Cardiac fibroblast (primary cell): ENCODE data around the gene CTRB2.

- RRBS: no CpG with 5 or more reads among the region's 10 CpGs
Measured at GRCh38 chr16:73056755-73057370, 8.9 kb upstream of the ZFHX3 start.

DNA sequence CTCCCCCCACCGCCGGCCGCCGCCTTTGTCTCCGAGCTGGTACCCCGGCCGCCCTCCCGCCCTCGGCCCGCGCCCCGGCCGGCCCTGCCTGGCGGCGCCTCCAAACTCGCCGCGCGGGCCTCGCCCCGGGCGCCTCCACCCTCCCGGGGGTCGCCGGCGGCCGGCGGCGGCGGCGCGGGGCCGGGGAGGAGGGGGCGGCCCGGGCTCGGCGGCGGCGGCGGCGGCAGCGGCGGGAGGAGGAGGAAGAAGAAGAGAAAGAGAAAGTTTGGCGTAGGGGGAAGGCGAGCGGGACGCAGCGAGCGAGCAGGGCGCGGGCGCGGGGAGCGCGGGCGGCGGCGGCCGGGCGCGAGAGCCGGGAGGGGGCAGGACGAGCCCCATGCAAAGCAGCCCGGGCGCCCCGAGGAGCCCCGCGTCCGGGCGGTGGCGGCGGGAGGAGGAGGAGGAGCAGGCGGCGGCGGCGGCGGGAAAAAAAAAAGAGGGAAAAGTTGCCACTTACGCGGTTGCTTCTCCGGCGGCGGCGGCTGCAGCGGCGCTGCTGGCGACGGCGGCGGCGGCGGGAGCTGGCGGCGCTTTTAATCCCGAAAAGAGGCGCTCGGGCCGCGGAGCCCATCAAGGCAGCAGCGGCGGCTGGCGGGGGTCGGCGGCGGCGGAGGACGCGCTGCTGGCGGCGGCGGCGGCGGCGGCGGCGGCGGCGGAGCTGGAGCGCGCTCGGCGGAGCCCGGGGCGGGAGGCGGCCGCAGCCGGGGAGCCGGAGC, 10.3 kb upstream of the ZFHX3 start:
- RRBS: 2% methylated on average over 18 of the region's 127 CpGs

DNA sequence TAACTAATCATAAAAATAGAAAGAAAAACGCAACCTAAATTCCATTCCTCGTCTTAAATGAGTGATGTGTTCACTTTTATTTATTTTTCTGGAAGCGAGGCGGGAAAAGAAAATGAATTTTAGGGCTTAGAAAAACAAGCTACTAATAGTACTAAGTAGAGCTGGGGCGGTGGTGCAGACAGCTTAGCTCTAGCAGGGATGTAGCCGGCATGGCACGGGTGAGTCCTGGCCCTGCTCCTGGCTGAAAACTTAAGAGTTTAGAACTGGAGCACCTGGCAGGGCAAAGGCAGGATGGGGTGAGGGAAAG, 45.8 kb upstream of the ZFHX3 start:
- RRBS: no CpG with 5 or more reads among the region's 7 CpGs

GRCh38 chr16:73142849-73143575, 95.1 kb upstream of the ZFHX3 start:
- RRBS: no CpG with 5 or more reads among the region's 11 CpGs

DNA sequence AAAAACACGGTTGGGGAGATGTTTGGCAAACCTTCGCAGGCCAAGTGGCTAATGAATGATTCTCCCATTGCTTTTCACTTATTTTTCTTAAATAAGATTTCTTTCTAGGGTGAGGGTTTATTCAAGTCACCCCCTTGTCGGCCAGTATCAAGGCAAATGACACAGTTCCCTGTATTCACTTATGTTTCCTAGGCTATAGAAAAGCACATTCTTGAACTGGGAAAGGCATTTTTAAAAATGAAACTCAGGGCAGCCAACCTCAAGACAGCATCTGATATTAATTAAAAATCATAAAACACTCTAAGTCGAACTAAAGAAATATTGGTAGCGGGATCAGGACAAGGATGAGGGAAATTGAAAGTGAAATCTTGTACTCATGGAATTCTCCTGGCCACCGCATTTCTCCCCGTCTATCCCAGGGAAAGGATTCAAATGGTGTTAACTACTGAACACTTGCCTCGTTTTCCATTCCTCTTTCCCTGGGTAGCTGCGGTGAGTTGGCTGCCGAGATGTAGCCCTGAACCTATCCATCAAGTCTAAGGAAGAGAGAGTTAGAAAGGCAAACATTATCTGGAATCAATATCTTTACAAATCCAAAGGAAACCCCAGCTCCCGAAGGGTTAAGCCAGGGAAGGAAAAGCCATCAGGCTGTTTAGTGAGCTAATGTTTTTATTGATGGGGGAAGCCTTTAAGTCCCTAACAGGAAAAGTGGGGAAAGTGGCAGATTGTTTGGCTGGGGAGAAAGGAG, 96.1 kb upstream of the ZFHX3 start:
- RRBS: no CpG with 5 or more reads among the region's 11 CpGs

- RRBS: no CpG with 5 or more reads among the region's 9 CpGs
Measured at GRCh38 chr16:73173336-73173647, 125.4 kb upstream of the ZFHX3 start.

- RRBS: no CpG with 5 or more reads among the region's 17 CpGs
Measured at GRCh38 chr16:73483463-73484052, 435.6 kb upstream of the ZFHX3 start.

GRCh38 chr16:73949730-73950111, 346.9 kb upstream of the PSMD7 start:
- RRBS: no CpG with 5 or more reads among the region's 3 CpGs

DNA sequence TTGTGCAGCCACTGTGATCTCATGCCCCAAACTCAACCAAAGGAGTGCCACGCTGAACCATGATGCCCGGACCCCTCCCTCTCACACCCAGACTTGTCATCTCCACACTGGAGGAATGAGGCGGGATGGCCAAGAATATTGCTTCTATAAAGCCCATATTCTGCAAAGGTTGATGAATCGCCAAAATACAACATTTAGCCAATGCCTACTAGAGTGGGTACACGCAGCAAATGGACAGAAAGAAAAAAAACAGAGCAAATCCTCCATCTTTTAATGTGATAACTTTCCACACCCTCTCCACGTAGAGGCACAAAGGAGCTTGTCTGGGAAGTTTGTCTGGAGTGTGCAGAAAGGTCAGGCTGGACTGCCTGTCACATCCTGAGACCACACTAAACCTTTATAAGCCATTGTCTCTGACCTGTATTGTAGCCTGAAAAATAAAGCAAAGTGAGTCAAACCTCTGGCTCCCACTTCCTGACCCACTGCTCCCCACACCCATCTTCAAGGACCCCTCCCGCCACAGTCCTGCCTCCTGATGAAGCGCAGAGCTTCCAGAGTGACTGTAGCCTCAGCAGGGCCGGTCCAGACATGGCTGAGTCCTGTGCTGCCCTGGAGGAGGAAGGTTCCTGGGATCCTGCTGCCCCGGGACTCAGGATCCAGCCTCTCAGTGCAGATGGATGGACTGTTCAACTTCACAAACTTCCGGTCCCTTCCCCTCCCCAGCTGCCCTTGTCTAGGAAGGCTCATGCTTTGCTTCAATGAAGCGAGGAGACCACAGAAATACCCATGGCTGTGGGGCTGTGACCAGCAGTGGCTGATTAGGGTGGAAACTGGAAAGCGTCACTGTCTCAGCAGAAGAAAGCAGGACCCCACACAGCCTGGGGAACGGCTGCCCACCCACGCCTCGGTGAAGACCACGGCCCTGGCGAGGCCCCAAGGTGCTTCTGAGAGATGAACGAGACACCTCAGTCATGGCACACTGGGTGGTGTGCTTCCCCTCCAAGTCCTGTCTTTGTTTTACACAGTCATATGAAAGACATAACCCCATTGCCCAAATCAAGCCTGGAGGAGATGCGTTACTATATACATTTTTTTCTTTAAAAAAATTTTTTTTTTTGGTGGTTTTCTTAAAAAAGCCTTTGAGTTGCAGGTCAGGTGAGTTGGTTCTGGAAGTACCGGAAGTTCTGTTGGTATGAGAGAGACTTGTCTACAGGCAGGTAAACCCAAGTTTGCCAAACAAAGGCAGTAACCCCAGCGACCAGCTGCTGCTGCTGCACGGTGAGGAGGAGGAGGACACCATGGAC, 30.9 kb upstream of the CLEC18B start:
- RRBS: 63% methylated on average over 3 of the region's 23 CpGs

DNA sequence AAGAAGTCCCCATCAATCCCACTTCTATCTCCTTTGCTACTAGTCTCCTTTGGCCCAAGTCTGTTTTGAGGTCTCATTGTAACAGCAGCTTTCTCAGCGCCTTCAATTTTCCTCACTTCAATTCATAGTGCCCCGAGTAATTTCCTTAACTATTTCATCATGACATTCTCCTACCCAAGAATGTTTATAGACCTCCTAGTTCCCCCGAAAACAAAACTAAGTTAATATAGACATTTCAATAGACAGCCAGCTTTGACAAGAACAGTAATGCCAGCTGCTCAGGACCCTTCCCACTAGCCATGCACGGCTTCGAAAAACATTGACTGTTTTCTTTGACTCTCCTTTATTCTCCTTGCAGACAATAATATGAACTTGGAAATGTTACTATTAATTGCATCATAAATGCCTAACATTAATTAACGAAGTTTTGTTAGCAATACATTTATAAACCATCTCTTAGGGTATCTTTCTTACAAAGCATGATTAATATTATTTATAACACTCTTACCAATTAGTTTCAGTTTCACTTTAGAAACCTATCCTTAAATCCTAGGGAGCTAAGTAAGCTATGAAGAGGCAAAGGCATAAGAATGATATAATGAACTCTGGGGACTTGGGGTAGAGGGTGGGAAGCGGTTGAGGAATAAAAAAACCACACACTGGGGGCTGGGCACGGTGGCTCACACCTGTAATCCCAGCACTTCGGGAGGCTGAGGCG, 22.8 kb downstream of the GLG1 start:
- RRBS: no CpG with 5 or more reads among the region's 10 CpGs

DNA sequence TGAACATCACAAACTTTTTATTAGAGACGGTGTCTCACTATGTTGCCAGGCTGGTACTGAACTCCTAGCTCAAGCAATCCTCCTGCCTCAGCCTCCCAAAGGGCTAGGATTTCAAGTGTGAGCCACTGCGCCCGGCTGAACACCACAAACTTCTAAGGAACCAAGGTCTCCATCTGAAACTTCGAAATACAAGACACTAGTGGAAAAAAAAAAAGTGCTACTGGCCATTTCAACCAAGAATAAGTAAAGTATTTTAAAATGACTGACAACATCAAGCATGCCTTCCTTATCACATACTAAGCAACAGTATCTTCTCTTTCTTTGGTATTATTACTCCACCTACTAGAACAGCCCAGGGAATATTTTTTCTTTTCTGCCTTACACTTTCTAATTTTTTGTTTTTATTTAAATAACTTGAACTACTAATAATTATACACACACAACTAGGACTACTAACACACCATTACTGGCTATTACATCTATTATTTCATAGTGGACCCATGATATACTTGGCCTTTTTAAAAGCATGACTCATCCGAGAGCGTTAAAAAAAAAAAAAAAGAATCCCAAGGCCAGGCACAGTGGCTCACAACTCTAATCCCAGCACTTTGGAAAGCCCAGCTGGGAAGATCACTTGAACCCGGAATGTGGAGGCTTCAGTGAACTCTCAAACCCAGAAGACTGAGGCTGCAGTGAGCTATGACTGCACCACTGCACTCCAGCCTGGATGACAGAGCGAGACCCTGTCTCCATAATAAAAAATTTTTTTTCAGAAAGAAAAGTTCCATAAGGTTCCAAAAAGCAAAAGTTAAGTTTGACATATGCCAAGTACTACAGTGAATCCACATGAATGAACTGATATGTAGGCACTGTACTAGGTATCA, 3.2 kb downstream of the GLG1 start:
- RRBS: no CpG with 5 or more reads among the region's 8 CpGs

DNA sequence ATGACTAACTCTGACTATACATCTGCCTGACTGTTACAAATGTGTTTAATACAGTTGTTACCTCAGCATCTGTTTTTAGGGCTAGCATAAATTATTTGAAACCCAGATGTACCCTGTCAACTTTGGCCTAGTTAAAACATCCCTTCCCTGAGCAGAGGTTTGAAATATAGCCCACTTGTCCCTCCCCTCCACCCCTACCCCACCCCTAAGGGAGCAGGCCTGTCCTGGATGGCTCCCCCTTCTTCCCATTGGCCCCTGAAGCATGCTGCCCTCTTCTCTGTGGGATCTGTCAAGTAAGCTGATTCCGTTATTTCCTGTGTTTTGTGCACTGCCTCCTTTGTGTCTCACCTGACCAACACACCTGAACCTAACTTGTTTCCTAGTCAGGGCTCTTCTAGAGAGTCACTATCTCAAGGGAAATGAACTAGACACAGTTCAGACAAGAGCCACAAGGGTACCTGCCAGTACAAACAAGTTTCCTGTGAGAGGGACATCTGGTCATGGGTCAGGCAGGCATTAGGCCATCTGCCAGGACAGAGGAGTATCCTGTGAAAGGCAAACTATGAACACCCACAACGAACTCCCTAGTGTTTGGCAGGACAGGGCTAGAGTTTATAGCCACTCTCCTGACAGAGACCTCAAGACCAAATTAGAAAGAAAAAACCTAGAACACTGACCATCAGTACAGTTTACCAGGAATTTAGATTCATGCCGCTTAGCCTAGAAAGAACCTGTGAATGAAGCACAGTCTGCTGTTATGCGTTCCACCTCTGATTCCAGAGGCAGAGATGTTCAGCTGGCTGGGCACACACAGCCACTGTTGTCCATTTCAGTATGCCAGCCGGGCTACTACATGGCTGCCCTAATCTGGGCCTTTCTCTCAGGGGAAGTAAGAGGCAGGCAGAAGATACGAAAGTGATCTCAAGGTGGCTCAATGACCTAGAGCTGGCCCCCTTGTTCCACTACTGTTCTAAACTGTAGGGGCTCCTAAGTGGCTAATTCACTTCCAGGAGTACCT, 20.6 kb upstream of the GLG1 start:
- RRBS: no CpG with 5 or more reads among the region's 6 CpGs

DNA sequence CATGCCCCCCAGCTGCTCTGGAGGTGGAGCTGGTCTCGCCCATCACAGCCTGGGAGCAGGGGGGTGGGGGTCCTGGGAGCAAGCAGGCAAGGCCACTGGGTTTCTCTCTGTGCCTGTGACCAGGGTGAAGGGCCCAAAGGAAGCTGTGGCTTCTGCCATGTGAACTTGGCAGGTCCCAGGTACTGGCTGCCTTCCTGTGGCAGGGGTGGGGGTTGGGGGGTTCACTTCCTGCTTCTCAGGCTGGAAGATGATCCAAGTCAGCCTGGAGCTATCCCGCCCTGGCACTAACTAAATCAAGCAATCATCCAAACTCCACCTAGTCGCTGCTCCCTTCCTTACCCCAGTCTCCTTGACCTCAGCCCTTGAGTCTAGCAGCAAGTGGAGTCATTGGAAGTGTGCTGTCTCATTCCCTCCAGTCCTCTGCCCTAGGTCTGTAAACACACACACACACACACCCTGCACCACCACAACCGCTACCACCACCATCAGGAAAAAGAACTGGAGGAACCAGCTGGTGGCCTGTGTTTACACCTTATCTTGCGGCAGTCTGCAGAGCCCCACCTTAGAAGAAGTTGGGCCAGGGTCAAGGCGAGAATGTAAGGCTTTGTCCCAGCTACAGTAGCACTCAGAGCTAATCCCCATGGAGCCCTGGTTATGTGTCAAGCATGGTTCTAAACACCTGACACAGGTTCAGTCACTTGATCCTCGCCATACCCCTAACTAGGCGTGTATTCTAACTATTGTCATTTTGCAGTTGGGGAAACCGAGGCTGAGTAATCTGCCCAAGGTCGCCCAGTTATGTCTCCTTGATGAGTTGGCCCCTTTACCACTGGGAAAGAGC, 29.7 kb upstream of the MLKL start:
- RRBS: no CpG with 5 or more reads among the region's 10 CpGs

GRCh38 chr16:74868467-74869112, 94.0 kb upstream of the FA2H start:
- RRBS: no CpG with 5 or more reads among the region's 9 CpGs

GRCh38 chr16:74999857-75000482, 1.1 kb downstream of the ZNRF1 start:
- RRBS: 1% methylated on average over 9 of the region's 45 CpGs

- RRBS: no CpG with 5 or more reads among the region's 1 CpG
Measured at GRCh38 chr16:75045260-75045647, 46.4 kb downstream of the ZNRF1 start.

DNA sequence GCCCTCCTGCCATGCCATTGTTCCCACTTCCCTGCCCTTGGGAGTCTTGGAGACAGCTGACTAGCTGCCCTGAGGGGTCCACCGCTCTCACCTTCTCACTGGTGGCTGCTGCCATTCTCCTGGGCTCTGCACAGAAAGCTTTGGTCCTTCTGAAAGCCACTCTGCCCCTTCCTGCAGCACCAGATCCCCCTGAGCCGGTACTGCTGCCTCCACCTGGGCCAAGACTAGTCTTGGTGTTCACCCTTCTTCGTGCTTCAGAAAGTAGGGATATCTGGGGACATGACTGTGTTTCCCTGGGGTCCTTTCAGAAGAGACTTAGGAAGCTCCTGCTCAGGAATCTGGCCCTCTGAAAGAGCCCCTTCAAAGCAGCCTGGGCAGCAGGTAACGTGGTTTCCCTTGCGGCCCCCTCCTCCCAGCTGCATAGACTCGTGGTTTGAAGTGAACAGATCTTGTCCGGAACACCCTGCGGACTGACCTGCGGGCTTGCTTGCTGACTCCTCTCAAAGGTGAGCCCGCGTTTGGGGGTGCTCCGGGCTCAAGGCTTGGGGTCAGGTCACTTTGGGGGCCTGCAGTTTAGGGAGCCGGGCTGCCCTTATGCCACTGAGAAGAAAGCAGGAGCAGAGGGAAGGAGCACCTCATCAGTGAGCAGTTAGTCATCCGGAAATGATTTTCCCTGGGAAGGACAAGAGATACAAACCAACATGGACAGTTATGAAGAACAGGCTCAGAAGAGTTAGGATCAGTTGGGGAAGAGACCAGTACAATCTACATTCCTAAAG, 10.3 kb downstream of the LDHD start:
- RRBS: 92% methylated on average over 8 of the region's 14 CpGs

GRCh38 chr16:75206904-75207491, at the start of gene CTRB2:
CTRB2 (minus strand) TSS chr16:75207161.
- RRBS: 81% methylated on average over 3 of the region's 19 CpGs

GRCh38 chr16:75219766-75220150, 970 bp downstream of the CTRB1 start:
- RRBS: no CpG with 5 or more reads among the region's 5 CpGs

DNA sequence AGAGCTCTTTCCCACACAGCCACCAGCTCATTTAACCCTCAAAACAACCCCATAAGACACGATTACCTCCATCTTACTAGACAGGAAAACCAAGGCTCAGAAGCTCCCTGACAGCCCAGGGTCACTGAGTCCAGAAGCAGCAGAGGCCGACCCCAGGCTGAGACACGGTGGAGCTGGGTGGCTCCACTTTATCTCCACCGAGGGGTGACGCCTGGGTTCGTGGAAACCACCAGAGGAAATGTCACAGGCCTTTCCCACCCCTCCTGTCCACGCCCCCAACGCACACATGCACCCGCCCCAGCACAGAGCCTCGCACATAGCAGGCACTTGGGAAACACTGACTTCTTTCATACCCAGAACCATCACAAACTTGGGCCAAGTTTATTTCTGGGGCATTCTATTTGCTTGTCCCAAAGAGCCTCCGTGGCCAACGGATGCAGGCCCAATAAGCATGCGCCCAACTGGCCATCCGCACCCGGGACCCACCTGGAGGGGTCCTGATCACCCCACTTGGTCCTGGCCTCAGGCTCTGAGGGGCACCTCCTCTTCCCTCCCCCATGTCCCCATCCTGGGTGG, 3.3 kb downstream of the BCAR1 start:
- RRBS: no CpG with 5 or more reads among the region's 15 CpGs